Astrocyte (in vitro differentiated cells and primary cell): ENCODE measurements around the genes SERPINB12 and SERPINB2.

GRCh38 chr18:63316728-63317563 lies 2.6 kb downstream of the BCL2 start:
- PRO-cap: no peak
- RRBS, 2 experiments: no CpG with 5 or more reads among the region's 5 CpGs

DNA sequence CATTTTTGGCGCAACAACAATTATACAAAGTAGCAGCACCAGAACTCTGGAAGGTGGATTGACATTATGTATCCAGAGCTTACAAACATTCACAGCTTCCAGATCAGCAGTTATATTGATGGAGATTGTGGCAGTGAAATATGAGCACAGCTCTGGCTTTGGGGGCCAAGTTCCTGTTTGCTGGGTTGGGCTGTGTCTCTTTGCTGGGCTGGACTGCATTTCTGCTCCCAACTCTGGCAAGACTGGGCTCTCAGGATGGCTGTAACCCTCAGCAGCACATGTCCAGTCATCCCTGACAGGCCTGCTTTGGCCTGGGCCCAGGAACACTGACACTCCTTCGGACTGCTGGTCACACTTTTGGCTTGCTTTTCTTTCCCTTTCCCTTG lies 17.9 kb upstream of the VPS4B start:
- PRO-cap: no peak
- RRBS, 2 experiments: no CpG with 5 or more reads among the region's 2 CpGs

- PRO-cap: no peak
- RRBS, 2 experiments: no CpG with 5 or more reads among the region's 6 CpGs
Measured at GRCh38 chr18:63458016-63458339, 18.8 kb upstream of the SERPINB5 start.

DNA sequence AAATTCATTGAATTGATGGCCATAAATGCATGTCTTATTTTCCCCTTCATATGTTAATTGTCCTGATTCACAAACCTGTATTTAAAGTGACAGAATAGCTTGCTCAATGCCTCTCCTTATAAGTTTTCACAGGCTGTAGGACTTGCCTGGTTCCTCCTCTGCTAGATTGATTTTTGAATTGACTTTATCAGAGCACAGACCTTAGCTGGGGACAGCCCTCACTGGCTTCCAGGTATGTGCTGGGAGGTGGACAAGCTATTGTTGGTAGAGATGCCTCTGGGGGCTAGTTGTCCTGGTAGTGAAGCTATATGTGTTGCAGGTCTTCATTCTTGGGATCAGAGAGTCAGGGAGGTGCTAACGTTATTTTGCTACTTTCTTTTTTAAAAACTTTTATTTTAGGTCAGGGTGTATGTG lies at the start of gene SERPINB12:
Gene SERPINB12 (plus strand): TSS at position 109 of the 414 bp plus-strand sequence.
- PRO-cap: no peak
- RRBS, 2 experiments: no CpG with 5 or more reads among the region's 1 CpG

GRCh38 chr18:63887499-63888080 lies at the start of gene SERPINB2:
Gene SERPINB2 (plus strand): TSS chr18:63887705.
- PRO-cap: unidirectional peak, plus-strand start at chr18:63887705
- RRBS, 2 experiments: no CpG with 5 or more reads among the region's 2 CpGs

DNA sequence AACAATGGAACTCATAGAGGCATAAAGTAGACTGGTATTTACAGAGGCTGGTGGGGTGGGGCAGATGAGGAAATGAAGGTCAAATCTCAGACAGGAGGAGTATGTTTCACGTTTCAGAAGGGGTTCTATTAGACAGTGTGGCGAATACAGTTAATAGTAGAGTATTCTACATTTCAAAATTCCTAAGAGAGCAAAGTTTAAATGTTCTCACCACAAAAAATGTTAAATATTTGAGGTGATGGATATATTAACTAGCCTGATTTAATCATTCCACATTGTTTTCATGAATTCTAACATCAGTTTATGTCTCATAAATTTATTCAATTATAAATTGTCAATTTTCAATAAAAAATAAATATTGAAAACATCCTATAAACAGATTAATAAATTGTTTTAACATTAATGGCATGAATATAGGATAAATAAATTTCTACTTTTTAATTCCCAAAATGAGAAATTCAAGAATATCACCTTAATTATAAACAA lies 4.5 kb downstream of the CDH19 start:
- PRO-cap: no peak
- RRBS, 2 experiments: no CpG with 5 or more reads among the region's 2 CpGs

GRCh38 chr18:69895160-69895403 lies 52.6 kb downstream of the CD226 start:
- PRO-cap: no peak
- RRBS, 2 experiments: no CpG with 5 or more reads among the region's 2 CpGs

- PRO-cap: no peak
- RRBS, 2 experiments: no CpG with 5 or more reads among the region's 2 CpGs
Measured at GRCh38 chr18:69961536-69961880, 13.8 kb upstream of the CD226 start.

- PRO-cap: no peak
- RRBS, 2 experiments: no CpG with 5 or more reads among the region's 7 CpGs
Measured at GRCh38 chr18:70234620-70235021, 29.1 kb upstream of the RTTN start.

DNA sequence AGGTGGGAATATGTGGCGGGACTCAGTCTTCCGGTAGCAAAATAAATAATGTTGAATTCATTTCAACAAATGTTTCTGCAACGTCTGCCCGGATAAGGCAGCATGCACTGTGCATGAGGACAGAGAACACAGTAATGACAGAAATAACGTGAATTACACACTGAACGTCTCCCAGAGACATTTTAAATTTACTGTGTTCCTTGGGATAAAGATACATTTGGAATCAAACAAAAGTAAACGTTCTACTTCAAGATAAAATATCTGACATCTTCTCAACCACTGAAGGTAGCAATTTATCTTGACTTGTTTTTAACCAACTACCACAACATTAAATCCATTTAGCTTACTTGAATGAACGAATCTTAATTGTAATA lies 1.2 kb downstream of the SOCS6 start:
- PRO-cap: no peak
- RRBS, 2 experiments: 0 to 6% methylated on average over 2 of the region's 8 CpGs

GRCh38 chr18:70296178-70296634 lies 7.4 kb downstream of the SOCS6 start:
- PRO-cap: no peak
- RRBS, 2 experiments: no CpG with 5 or more reads among the region's 9 CpGs

DNA sequence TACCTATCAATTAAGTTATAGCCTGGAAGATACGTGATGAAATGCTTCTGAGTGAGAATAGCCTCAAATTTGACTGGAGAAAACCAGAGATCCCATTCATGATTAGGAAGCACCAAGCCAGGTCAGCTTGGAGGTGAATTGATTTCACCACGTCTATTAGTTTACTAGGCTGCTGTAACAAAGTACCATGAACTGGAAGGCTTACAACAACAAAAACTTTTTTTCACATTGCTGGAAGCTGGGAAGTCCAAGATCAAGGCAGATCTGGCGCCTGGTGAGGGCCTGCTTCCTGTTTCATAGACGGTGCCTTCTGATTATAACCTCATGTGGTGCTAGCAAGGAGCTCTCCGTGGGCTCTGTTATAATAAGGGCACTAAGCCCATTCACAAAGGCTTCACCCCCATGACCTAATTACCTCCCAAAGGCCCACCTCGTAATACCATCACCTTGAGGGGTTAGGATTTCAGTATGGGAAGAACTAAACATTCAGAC lies 89.0 kb downstream of the SOCS6 start:
- PRO-cap: no peak
- RRBS, 2 experiments: no CpG with 5 or more reads among the region's 6 CpGs

DNA sequence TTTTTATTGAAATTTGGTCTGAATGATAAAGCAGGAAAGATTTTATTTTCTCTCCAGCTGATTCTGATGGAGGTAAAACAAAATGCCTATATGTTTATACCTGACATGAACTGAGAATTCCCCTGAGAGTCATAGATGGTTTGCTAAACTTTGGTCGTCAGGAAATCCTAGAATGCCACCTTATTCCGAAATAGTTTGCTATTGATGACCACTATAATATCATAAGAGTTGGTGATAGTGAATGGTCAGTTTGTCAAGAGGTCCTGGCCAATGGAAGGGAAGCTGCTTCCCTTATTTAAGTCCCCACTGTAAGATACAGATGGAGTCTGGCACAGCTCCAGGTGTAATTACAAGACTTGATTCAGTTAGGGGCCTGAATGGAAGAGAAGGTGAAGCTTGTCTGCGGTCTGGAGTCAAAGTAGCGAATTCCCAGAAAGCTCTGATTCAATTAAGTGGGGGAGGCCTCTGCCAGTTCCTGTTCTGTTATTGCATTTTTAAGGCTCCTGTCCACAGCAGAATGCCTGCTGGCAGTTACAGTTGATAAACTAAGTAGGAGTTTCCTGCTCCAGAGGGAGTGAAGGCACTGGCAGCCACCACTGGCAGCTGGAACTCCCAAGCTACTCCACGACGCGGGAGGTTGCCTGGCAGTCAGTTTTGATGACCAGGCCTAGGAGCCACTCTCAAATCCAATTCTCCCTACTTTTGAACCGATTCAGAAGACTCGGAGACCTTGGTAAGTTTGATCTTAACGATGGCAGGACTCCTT lies 181.0 kb downstream of the SOCS6 start:
- PRO-cap: no peak
- RRBS, 2 experiments: no CpG with 5 or more reads among the region's 10 CpGs

GRCh38 chr18:70621705-70622163 lies 332.9 kb downstream of the SOCS6 start:
- PRO-cap: no peak
- RRBS, 2 experiments: no CpG with 5 or more reads among the region's 5 CpGs

- PRO-cap: no peak
- RRBS, 2 experiments: no CpG with 5 or more reads among the region's 4 CpGs
Measured at GRCh38 chr18:70683255-70683604, 394.4 kb downstream of the SOCS6 start.

GRCh38 chr18:70996541-70996782 lies 707.6 kb downstream of the SOCS6 start:
- PRO-cap: no peak
- RRBS, 2 experiments: no CpG with 5 or more reads among the region's 2 CpGs

GRCh38 chr18:74023045-74023804 lies 124.4 kb downstream of the FBXO15 start:
- PRO-cap: no peak
- RRBS, 2 experiments: no CpG with 5 or more reads among the region's 5 CpGs

GRCh38 chr18:74082356-74082849 lies 65.2 kb downstream of the FBXO15 start:
- PRO-cap: no peak
- RRBS, 2 experiments: no CpG with 5 or more reads among the region's 11 CpGs

GRCh38 chr18:74082987-74083540 lies 64.6 kb downstream of the FBXO15 start:
- PRO-cap: no peak
- RRBS, 2 experiments: no CpG with 5 or more reads among the region's 14 CpGs

GRCh38 chr18:74274844-74275760 lies 16.7 kb downstream of the CYB5A start:
- PRO-cap: no peak
- RRBS, 2 experiments: no CpG with 5 or more reads among the region's 16 CpGs